ENCODE measurements around a stretch of chr18.

DNA sequence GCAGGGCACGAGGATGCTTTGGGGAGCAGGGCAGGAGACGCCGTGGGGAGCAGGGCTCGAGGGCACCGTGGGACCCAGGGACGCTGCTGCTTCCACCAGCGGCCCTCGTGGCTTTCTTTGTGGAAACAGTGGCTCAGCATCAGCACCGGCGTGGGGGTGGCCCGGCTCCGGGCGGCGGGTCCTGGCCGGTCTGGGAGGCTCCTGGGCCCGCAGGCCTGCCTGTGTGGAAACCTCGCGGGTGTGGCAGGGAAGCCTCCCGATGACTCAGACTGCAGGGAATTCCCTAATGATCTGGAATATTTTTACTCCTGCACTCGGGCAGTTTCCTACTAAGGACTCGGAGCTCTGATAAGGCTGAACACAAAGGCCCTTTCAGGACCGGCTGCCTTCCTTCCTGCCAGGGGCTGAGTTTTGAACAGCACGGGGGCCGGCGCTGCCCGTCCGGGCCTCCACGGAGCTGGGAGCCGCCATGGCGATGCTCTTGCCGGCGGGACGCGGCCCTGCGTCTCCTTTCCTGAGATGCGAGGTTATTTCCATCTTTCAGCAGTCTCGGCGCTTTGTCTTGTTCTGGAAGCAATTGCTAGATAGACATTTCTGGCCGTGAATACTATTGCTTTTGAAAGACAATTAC is 62.7 kb downstream of the NFATC1 start:
- PRO-cap, result no peak
- RAMPAGE, long total RNA, 3 experiments, result no peak in any of the 3 experiments

DNA sequence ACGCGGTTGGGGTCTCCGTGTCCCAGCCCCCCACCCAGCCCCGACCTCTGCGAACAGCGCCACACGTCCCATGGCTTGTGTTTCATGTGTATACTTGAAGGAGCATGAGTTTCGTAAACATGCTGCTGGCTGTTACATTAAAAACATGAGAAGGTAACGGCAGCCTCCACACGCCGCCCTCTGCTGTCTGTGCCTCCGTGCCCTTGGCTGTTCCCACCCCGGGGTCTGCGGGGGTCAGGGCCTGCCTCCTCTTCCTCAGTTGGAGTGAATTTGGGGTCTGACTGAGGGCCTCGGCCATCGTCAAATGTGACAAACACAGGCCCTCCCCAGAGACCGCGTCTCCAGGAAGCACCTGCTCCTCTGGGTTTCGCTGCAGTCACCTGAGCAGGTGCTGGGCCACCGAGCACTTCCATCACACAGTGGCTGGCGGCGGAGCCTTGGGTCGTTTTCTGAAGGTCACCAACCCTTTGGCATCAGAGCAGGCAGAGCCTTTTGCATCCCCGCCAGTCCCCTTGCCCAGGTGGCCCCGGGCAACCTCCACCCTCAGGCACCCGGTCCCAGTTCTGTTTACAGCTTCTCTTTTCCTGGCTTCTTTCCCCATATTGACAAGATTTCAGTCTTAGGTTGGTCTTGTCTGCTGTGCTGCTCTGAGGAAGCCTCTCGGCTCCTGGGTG is 70.9 kb downstream of the NFATC1 start:
- PRO-cap, result no peak
- RAMPAGE, long total RNA, 3 experiments, result no peak in any of the 3 experiments

- PRO-cap, result no peak
- RAMPAGE, long total RNA, 3 experiments, result start-site peak on the plus strand in 1 of 3 experiments, at chr18:79486283-79486796 at its widest, 20 reads per replicate
These were observed 90.8 kb downstream of the NFATC1 start for GRCh38 chr18:79486359-79487022.

DNA sequence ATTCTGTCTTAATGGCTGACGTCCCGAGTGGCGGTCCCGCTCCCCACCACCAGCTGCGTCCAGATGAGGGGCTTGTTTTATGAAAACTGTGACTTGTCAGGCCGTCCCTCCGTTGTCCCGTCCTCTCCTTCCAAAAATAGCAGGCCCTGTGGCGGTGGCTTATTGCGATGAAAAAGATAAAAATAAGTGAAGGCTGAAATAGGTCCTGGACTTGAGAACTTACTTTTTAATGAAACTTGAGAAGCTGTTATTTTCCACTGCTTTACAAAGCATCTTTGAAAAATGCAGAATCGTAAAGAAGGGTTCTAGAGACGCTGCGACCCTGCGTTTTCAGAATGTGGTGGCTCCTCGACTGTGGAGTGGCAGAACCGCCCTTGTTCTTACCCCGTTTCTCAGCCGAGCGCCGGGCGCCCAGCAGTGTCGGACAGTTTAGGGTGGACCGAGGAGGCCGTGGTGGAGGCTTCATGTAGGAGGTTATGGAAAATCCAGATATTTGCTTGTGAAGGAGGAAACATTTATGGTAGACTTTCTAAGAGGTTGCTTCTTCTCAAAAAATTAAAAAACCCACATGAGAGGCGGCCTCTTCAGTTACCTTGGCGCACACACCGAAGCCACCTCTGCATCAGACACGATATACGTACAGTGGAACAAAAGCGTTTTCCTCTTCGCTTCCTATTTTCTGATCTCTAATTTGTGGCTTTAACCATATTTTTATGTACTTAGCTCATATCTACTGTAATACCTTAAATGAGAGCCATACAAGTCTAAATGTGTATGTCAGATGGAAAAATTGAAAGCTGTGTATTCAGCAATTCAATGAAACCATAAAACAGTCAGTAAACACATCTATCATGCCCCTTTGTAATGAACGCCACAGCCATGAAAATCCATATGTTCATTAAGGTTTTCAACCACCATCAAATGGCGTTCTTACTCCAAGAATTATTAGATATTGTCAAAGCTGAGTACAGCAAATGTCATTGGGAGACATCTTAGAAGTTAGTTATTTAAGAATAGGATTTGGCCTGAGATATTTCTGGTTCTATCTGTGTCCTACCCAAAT is 120.7 kb downstream of the NFATC1 start:
- PRO-cap, result no peak
- RAMPAGE, long total RNA, 3 experiments, result no peak in any of the 3 experiments

GRCh38 chr18:79695809-79696288 is 16.2 kb downstream of the CTDP1 start:
- PRO-cap, result no peak
- RAMPAGE, long total RNA, 3 experiments, result no peak in any of the 3 experiments

GRCh38 chr18:79787927-79788426 is 9.8 kb upstream of the KCNG2 start:
- PRO-cap, result no peak
- RAMPAGE, long total RNA, 3 experiments, result no peak in any of the 3 experiments

- PRO-cap, result no peak
- RAMPAGE, long total RNA, 3 experiments, result no peak in any of the 3 experiments
These were observed 11.5 kb downstream of the SLC66A2 start for GRCh38 chr18:79939834-79940377.

DNA sequence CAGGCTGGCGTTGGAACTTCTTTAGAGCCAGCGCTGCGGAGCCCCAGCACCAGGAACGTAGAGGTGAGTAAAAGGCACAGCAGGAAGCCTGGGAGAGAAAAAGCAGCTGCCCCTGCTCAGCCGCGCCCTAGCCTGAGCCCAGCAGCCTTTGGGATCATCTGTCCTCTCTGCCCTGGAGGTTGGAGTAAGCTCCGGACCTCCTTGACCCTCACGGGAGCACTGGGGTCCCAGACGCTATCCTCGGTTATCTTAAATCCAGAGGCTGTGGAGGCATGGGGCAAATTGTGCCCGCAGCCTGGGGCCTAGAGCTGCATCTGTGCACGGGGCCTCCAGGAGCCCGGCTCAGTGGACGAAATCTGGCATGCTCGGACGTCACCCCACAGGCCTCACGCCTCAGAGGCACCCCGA is 1.6 kb upstream of the SLC66A2 start:
- PRO-cap, result no peak
- RAMPAGE, long total RNA, 3 experiments, result no peak in any of the 3 experiments

DNA sequence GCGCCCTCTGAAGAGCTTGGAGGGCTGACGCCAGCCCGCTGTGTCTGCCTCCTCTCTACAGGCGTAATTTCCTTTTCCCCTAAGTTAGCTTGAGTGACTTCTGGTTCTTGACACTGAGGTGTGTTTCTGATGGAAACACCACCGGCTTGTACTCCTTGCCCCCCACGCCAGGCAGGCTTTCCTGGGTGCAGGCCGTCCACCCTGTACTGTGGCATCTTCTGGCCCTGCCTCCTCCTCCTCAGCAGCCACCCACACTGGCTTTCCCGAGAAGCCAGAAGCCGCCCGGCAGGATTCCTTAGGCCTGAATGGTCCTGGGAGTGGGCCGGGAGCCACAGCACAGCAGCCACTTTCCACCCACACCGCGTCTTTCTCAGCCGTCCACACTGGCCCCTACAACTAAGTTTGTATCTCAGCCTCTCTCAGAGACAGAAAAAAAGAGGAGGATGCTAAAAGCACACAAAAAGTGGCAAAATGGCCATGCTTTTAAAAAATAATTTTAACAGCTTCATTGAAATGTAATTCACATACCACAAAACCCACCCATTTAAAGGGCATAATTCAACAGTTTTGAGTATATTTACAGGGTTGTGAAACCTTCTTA is 2.1 kb upstream of the HSBP1L1 start:
- PRO-cap, result bidirectional peak, plus-strand start at position 304 of the sequence, minus-strand start at position 208 of the sequence
- RAMPAGE, long total RNA, 3 experiments, result no peak in any of the 3 experiments

DNA sequence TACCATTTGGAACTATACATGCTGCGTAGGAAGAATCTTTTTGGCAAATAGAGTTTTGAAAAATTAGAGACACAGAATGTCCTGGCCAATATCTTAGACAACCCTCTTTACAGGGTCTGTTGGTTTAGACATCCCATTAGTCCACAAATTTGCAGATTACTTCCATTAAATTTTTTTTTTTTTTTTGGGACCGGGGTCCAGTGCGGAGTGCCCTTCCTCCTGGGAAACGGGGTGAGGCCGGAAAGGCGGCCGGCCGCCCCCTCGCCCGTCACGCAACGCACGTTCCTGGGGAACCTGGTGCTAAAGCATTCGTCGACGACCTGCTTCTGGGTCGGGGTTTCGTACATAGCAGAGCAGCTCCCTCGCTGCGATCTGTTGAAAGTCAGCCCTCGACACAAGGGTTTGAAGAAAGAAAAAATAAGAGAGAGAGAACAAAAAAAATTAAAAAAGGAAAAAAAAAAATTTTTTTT is 21.5 kb upstream of the RBFA start:
- PRO-cap, result no peak
- RAMPAGE, long total RNA, 3 experiments, result no peak in any of the 3 experiments

GRCh38 chr18:80147305-80148160 is 38.5 kb downstream of the ADNP2 start:
- PRO-cap, result bidirectional peak, plus-strand start at chr18:80148049, minus-strand start at chr18:80147874
- RAMPAGE, long total RNA, 3 experiments, result no peak in any of the 3 experiments